Helper T cell (primary cell): ENCODE results near the genes RALGAPB and ACTR5.

DNA sequence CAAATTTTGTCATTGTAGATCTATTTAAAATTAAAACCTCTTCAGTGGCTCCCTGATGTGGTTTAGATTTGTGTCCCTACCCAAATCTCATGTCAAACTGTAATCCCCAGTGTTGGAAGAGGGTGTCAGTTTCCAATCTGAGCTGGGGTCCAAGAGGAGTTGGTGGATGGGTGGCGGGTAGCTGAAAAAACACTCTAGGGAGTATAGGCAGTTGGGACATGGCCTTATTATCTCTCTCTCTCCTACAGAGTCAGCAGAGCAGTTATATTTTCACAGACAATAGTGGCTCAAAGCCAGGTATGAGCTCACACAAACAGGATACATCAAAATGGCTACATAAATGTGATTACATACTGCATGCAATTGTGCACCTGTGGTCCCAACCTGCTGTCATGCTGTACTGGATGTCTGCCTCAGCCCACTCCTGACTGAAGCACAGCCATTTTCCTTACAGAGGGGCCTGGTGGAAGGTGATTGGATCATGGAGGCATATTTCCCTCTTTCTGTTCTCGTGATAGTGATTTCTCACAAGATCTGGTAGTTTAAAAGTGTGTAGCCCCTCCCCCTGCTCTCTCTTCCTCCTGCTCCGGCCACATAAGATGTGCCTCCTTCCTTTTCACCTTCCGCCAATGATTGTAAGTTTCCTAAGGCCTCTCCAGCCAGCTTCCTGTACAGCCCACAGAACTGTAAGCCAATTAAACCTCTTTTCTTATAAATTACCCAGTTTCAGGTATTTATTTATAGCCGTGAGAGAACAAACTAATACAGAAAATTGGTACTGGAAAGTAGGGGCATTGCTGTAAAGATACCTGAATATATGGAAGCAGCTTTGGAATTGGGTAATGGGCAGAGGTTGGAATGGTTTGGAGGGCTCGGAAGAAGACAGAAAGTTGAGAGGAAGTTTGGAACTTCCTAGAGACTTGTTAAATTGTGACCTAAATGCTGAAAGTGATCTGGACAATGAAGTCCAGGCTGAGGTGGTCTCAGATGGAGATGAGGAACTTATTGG, 37.1 kb upstream of the SAMHD1 start:
- PRO-cap, 2 experiments = peak in 2 of 2 experiments; most common plus-strand start position 362 of the sequence (in 1); most common minus-strand start position 402 of the sequence (in 2)

- PRO-cap, 2 experiments = peak in 2 of 2 experiments; most common plus-strand start chr20:36998934 (in 2); most common minus-strand start chr20:36998731 (in 2)
Observed at GRCh38 chr20:36998518-36999154, 47.1 kb upstream of the SAMHD1 start.

DNA sequence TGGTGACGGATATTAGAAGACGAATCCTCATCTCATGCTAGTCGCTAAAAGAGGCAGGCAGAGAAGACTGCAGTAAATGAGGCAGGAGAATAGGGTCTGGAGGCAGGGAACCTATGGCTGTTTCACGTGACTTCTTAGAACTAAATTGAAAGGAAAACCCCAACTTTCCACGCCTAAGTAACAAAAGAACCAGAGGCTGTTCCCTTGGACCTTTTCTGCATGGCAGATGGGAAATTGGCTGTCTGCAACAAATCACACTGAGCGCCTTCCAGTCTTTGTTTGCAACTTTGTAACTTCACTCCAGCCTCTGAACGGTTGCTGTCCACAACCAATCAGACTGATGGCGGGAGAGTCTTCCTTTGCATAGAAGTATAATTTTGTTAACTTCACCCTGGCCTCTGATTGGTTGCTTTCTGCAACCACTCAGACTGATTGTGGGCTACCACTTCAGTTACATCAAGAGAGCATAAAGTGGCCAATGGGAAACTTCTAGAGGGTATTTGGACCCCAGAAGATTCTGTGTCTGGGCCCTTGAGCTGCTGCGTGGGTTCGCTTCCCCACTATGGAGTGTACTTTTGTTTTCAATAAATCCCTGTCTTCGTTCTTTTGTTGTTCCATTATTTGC, 890 bp upstream of the RBL1 start:
- PRO-cap, 2 experiments = no peak in any of the 2 experiments

DNA sequence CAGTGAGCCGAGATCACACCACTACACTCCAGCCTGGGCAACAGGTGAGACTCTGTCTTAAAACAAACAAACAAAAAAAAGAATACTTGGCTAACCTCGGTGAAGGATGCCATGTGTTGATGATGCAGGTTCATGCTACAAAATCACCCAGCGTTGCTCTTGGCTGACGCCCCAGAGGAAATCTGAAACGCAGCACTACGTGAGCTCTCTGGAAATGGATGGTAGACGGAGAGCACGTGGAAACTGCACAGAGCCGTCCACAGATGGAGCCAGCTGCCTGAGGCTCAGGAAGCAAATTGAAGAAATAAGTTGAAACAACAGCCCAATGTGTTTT, 12.9 kb upstream of the MANBAL start:
- PRO-cap, 2 experiments = no peak in any of the 2 experiments

- PRO-cap, 2 experiments = no peak in any of the 2 experiments
Observed at GRCh38 chr20:37300951-37302093, 11.9 kb downstream of the MANBAL start.

DNA sequence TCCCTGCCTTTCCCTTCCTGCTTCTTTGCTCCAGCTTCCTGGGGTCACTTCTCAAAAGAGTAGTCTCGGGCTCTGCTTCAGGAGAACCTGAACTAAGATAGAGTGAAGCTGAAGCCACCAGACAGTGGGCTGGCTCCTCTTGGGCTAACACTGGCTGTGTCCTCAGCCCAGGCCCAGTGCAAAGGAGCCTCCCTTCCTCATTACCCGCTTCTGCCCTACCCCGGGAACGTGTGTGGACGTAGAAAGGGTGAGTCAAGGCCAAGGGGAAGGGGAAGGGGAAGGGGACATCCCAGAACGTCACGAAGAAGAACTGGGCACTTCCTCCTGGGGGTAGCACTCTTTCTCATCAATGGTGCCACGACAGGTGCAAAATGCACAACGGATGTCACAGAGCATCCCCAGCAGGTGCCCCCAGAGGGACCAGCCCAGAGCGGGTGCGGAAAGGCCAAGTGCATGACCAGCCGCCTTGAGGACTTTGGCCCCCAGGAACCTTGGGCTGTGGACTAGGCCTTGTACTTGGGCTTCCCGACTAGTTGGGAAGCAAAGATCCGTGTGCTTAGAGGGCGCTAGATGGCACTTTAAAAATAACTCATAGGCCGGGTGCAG, 12.2 kb upstream of the SRC start:
- PRO-cap, 2 experiments = no peak in any of the 2 experiments

- PRO-cap, 2 experiments = no peak in any of the 2 experiments
Observed at GRCh38 chr20:37347629-37348922, 2.1 kb downstream of the SRC start.

DNA sequence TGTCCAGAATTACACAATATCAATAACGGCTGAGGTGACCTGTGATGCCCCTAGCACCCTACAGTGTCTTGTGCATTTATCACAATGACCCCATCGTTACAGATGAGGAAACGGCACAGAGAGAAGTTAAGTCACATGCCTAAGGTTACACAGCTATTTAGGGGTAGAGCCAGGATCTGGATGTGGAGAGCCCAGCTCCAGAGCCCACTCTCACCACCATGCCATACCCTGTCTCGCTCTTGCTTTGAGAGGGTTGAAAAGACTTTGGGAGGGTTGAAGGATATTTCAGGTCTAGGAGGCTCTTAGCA, 36.2 kb downstream of the SRC start:
- PRO-cap, 2 experiments = no peak in any of the 2 experiments

DNA sequence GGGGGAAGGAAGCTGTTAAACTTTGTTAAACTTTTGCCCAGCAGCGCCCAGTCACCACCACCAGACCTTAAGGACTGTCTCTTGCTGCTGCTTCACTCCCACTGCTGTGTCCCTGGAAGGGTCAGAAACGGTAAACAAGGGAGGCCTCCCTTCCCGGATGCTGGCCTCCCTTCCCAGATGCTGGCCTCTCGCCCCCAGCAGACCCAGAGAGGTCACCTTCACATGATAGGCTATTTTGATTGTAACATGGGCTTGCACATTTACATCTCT, 61.8 kb downstream of the RPRD1B start:
- PRO-cap, 2 experiments = no peak in any of the 2 experiments

GRCh38 chr20:38136588-38136988, 28.5 kb downstream of the TGM2 start:
- PRO-cap, 2 experiments = no peak in any of the 2 experiments

- PRO-cap, 2 experiments = no peak in any of the 2 experiments
Observed at GRCh38 chr20:38147688-38148446, 17.2 kb downstream of the TGM2 start.

DNA sequence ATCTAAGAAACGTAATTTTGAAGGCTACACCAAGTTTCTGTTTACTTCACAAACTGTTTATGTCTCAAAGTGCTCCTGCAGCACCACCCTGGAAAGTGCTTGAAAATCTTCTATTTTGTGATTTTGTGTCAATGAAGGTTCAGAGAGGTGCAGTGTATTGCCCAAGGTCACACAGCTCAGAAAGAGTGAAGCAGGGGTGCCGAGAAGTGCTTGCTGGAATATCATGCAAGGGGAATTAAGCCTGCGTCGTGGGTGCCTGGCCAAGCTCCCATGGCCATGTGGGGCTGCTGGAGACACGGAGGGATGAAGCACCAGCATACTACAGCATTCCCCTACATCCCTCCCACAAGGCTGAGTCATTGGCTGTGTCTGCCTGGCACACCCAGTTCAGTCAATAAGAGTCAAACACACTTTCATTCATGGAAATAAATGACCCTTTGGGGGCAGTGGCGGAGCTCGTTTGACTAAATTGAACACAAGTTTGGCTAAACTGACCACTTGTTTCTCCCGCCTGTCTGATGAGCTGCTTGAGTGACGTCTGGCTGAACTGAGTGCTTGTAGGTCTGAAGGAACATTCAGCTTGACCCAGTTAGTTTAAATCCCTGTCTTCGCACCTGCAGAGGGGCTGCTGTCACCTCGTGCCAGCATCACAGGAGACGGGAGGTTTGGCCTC, 8.2 kb upstream of the TGM2 start:
- PRO-cap, 2 experiments = no peak in any of the 2 experiments

DNA sequence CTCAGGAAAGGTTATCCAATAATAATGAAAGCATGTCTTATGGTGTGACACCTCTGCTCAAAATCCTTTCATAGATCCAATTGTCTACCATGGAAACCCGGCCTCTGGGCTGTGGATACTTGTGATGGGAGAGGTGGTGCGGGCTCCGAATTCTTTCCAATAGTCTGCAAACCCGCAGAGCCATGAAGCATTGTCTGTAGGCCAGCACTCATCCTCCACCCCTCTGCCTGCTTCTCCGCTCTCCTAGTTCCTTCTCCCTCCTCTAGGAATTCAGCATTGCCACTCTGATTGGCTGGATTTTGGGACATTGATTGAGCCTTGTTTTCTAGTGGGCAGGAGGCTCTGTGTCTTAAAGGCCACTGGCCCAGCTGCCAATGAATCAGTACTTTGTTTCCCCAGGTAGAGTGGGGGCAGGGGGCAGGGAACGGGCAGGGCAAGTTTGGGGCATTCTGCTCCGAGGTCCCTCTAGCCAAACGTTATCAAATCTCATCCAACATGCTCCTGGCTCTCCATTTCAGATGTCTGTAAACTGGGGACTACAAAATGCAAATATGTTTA, 10.6 kb upstream of the BPI start:
- PRO-cap, 2 experiments = no peak in any of the 2 experiments

DNA sequence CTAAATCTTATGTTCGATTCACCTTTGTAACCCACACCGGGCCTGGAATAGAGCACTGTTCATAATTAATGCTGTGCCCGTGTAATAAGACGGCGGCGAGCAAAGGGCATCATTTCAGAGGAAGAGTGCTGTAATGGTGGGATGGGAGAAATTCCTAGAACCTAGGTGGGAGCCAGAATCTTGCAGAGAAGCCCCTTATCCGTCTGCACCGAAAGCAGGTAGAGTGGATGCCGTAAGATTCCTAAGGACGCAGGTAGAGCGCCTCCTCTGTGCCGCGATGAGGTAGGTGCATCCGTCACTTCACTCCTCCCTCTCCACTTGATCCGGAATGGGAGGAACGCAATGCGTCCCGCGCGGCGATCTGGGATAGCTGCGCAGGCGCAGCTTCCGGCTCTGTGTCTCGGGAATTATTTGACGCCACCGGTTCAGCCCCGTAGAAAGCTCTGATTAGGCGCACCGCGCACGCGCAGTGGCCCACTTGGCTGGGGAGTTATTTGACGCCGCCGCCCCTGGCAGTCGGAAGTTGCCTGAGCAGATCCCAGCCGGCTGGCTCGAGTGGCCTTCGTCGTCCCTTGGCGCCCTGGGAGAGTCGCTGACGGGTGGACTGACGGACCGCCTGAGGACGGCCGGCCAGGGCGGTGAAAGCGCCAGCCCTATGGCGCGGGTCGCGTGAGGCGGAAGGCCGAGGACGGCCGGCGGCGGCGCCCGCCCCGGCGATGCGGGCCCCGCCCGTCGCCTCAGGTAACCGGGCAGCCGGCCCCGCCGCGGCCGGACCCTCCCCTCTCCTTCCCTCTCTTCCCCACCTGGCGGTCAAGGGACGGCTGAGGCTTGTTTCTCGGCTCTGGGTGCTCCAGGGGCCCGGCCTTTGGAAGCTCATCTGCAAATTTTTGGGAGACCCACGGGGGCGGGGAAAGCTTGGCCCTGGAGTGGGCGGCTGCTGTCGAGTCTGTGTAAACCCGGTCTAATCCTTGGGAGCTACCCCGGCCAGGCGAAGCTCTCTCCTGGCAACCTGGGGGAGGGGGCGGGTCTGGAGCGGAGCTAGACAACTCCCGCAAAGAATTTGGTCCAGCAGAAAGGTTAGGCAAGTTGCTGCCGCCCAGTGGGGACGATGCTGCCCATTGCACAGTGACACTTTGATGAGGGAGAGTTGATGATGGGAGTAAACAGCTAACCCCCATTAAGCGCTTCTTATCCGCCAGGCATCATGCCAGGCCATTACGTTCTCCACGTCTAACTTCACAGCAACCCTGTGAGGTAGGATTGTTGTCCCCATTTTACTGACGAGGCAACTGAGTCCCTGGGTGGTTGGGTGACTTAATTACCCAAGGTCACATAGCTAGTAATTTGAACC, at the start of gene RALGAPB:
Gene RALGAPB, plus strand, starts transcription at position 515 of the 1,351 bp plus-strand sequence.
- PRO-cap, 2 experiments = peak in 2 of 2 experiments; most common plus-strand start position 534 of the sequence (in 2); most common minus-strand start position 232 of the sequence (in 1)

DNA sequence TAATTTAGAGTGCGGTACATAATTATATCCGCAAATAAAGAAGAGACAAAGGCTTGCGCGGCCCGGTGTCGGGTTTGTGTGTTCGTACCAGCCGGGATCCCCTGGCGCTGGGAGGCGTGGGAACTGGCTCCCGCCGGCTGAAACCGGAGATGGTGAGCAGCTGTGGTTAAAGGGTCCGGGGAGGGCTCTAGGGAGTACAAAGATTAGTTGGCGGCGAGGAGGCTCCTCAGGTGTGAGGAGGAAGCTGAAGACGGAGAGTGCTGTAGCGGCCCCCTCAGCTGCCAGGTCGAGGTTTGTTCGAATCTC, 5.0 kb downstream of the SLC32A1 start:
- PRO-cap, 2 experiments = no peak in any of the 2 experiments

- PRO-cap, 2 experiments = peak in 2 of 2 experiments; most common plus-strand start chr20:38748228 (in 2); most common minus-strand start chr20:38747933 (in 1)
Observed at GRCh38 chr20:38747816-38748578, at the start of gene ACTR5. Gene ACTR5, plus strand, starts transcription at chr20:38748460.

DNA sequence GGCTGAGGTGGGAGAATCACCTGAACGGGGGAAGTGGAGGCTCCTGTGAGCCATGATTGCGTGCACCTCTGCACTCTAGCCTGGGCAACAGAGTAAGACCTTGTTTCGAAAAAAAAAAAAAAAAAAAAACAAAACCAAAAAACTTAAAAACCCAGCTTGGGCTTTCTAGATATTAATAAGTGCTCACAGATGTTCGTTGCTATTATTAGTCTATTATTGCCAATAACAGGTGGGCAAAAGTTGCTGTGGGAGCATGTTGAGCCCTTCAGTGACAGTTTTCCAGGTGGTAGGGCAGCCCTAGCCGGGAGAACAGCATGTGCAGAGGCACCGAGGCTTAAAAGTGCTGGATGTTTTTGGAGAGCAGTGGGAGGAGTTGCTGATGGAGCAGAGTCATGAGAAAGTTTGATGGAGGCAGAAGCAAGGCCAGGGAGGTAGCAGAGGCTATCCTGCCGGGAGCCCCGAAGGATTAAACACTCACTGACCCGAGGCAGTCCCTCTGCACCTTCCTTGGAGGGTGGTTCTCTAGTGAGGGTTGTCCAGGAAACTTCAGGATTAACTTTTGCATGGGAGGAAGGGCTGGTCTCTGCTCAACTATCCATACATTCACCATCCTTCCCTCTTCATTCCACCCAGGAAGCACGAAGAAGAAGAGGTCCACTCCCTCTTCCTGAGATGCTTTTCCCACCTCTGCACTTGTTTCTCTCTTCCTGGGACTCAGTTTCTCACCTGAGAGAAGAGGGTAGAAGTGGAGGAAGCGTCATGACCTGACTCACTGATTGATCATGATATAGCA, 4.6 kb downstream of the PPP1R16B start:
- PRO-cap, 2 experiments = no peak in any of the 2 experiments

DNA sequence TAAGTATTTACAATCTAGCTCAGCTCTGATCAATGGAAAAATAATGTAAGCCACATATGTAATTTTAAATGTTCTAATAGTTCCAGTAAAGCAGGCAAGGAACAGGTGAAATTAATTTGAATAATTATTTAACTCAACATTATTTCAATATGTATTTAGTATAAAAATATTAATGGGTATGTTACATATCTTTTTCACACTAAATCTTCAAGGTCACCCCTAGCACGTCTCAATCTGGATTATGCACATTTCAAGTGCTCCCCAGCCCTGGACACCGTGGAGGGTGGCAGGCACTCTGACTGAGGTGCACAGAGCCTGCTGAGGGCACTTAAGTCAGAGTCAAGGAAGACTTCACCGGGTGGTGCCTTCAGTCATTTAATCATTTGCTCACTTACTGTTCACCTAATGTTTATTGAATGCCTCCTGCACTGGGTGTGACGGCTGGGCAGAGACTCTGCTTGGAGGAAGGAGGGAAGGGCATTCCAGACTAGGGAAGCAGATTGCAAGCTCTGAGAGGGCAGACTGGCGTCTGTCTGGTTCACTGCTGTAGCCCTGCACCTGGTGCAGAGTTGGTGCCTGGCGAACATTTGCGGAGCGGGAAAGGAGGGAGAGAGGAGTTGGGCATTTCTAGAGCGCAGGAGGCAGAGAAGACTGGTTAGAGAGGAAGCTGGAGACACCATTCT, 54.3 kb upstream of the FAM83D start:
- PRO-cap, 2 experiments = no peak in any of the 2 experiments

DNA sequence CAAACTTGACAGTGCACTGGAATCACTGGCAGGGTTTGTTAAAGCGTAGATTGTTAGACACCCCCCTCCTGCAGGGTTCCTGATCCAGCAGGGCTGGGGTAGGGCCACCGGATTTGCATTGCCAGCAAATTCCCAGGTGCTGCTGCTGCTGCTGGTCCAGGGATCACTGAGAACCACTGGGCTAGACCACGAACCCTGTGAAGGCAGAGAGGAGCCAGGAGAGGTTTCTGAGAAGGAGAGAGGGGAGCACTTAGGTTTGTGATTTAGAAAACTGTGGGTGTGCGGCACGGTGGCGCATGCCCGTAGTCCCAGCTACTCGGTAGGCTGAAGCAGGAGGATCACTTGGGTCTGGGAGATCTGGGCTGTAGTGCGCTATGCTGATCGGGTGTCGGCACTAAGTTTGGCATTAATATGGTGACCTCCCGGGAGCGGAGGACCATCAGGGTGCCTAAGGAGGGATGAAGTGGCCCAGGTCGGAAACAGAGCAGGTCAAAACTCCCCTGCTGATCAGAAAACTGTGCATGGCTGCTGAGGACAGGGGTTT, 53.7 kb upstream of the FAM83D start:
- PRO-cap, 2 experiments = no peak in any of the 2 experiments

- PRO-cap, 2 experiments = no peak in any of the 2 experiments
Observed at GRCh38 chr20:38985486-38986371, 23.6 kb downstream of the DHX35 start.